Spinal cord (tissue), 3 donors: ENCODE measurements around a stretch of chr20.

DNA sequence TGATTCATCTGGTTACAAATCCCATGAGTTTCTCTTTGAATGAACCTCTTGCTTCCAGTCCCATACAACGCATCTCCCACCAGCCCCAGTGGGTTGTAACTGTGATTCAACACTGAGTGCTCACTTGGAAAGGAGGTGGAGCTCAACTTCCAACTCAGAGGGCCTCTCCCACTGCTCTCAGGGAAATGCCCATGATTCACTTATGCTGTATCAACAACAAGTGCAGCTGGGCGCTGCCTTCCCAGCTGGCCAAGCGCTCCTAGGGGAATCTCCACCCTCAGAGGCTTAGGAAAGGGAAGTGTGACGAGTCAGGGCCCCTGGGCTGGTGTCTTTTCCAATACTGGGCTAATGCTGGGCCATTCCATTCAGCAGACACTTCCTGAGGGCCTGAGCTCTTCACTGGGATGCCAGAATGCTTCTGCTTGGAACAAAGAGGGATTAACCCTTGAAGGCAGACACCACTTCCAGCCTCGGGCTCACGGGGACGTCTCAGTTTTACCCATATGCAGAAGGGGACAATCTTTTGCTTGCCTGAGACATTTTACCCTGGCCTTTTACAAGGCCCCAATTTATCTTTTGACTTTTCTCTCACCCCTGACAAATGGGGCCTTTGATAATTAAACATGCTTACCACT, 8.1 kb upstream of the OCSTAMP start:
- PRO-cap, result no peak
- RAMPAGE, long total RNA, result no peak

GRCh38 chr20:46708178-46708621, 1.2 kb upstream of the SLC2A10 start:
- PRO-cap, result no peak
- RAMPAGE, long total RNA, result no peak

GRCh38 chr20:46928559-46929182, 34.0 kb downstream of the EYA2 start:
- PRO-cap, result no peak
- RAMPAGE, long total RNA, result no peak

- PRO-cap, result no peak
- RAMPAGE, long total RNA, result no peak
Measured at GRCh38 chr20:46989945-46990217, 95.2 kb downstream of the EYA2 start.

DNA sequence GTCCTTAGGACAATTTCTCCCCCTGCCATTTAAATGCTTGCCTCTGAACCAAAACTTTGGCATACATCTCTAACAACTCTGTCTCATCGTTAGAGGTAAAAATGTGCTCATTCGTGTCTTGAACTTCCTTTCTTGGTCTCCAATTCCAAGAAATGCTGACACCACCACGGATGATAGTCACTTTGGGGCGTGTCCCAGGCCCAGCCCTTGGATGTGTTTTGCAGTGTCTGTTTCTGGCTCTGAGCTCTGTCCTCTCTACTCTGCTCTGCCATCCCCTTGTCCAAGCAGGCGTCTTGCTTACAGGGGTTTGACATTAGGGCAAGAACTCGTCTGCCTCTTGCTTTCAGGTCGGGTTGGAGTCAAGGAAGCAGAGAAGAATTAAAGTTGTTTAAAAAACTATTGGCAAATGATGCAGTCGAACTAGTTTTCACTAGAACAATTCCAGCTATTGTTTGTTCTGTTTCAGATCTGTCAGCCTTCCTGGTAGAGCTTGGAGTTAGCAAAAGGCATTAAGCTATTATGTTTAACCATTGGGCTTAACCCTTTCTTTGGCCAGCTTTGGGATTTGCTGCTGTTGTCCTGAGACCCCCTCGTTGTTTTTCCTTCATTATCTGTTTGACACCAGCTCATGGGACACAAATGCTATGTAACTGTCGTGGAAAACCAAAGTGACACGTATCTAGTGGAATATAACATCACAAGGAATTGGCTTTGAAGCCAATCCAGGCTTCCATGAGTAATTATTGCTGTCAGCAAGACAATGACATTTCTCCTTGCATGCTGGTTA, 95.8 kb downstream of the EYA2 start:
- PRO-cap, result no peak
- RAMPAGE, long total RNA, result no peak

DNA sequence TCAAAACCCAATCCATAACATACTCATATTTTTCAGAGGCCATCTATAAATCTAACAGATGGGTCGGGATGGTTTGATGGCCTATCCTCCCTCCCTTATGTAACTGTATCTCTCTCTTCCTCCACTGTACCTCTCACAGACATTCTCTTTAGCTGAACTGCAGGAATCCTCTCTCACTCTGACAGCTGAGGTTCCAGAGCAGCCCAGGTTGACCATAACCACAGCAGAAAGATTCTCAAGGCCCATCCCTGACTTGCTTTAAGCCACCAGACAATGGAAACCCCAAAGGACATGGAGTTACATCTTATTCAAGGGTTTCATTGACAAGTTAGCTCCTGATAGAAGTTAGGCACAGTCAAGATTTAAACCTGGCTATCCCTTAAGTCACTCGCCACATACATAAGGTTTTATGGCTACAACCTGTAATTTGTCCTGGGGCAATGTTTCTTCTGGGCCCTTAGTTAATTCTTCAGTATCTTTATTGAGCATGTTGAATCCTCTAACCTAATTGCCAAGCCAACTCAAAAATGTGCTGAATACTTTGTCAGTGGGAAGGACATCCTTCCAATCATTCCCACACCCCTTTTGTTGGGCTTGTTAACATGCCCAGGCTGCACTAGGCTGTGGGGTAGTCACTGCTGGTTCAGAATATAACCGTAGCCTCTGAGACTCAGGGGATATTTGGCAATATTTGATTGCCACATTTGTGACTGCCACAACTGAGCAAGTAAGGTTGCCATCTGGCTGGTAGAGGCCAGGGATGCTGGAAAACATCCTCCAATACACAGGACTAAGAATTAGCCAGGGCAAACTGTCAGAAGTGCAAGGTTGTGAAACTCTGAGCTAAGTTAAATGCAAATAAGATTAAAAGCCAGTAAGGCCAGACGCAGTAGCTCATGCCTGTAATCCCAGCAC, 112.3 kb downstream of the ZMYND8 start:
- PRO-cap, result no peak
- RAMPAGE, long total RNA, result no peak

DNA sequence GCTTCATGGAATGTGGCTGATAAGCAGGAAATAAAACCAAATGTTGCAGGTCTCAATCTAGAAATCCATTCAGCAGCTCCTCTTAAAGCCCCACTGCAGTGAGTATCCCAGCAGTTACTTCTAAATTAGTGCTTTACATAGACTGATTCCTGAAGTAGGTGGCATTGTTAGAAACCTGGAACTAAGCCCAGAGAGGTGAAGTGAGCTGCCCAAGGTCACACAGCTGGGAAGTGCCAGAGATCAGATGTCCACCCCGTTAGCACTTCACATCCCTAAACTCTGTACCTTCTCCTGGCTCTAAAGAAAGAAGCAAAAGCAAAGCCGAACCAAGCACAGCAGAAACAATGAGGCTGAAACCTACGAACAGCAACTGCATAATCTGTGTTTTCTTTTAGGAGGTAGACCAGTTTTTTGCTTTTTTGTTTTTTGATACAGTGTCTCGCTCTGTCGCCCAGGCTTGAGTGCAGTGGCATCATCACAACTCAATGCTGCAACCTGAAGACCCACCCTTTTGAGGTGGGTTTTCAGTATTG, 3.0 kb upstream of the ZMYND8 start:
- PRO-cap, result no peak
- RAMPAGE, long total RNA, result no peak

GRCh38 chr20:47360164-47361428, 4.1 kb upstream of the ZMYND8 start:
- PRO-cap, result no peak
- RAMPAGE, long total RNA, result no peak

GRCh38 chr20:47672010-47672680, 113.1 kb downstream of the SULF2 start:
- PRO-cap, result no peak
- RAMPAGE, long total RNA, result no peak

DNA sequence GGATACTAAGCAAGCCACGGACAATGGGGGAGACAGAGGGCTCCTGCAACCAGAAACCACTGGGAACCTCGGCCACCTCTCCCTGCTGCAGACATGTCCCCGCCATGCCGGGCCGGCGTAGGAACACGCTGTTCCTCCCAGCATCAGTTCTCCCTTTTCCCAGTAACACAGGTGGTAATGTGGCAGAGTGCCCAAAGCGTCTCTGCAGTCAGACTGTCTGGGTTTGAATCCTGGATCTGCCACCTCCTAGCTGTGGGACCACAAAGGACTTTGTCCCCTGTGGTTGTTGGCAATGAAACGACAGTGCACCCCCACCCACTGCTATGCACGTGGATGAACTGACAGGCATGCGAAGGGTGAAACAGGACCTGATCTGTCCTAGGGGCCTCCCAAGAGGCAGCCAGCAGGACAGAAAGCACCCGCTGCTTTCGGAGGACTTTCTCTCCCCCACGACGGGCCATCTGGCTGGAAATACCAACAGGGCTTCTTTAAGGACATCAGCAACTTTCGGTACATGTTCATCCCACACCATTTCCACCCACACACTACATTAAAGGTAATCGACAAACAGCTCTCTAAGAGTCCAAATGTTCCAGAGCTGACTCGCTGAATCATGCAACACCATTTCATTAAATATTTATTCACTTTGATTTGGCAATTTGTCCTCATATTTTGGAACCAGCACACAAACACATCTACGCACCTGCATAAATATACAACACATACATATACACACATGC, 74.0 kb downstream of the SULF2 start:
- PRO-cap, result no peak
- RAMPAGE, long total RNA, result no peak

- PRO-cap, result no peak
- RAMPAGE, long total RNA, result no peak
Measured at GRCh38 chr20:47797048-47797463, 11.8 kb upstream of the SULF2 start.

GRCh38 chr20:48648432-48648999, 179.3 kb downstream of the PREX1 start:
- PRO-cap, result no peak
- RAMPAGE, long total RNA, result no peak

DNA sequence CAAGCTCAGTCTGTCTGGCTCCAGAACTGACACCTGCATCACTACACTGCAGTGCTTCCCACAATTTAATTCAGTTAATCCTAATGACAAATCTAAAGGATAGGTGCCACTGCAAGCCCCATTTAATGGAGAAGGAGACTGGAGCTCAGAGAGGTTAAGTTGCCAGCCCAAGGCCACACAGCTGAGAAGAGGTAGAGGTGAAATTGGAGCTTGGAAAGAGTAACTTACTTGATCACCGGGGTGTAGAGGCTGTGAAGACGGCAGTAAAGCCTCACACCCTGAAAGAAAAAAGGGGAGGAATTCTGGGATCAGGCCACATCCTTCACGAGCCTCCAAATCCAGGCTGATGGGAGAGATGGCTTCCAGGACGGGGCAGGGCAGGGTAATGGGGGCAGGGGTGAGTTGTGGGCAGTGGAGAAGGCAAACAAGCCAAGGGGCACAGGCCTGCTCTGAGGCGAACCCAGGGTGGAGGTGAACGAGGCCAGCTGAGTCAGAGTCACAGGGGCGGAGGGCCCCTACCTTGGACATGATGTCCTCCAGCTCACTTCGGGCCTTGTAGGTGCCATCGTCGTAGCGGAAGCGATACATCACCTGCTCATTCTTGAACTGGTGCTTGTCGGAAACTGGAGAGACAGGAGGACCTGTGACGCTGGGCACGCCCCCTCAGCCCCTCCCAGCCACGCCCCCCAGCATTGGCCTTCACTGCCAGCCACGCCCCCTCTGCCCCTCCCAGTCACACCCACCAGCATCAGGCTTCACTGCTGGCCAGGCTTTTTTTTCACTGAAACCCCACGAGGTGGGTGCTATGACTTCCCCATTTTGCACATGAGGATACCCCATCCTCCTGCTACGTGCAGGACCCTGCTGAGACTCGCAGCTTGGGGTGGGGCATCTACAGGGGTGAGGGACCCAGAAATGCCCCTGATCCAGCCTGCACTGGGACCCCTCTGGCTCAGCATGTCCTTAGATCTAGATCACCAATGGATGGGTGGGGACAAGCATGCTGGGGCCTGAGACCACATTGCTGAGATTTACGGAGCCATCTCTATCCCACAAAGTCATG, 148.3 kb downstream of the PREX1 start:
- PRO-cap, result no peak
- RAMPAGE, long total RNA, result no peak

- PRO-cap, result no peak
- RAMPAGE, long total RNA, result no peak
Measured at GRCh38 chr20:48722765-48723239, 105.0 kb downstream of the PREX1 start.

GRCh38 chr20:48724990-48726207, 102.4 kb downstream of the PREX1 start:
- PRO-cap, result no peak
- RAMPAGE, long total RNA, result no peak

- PRO-cap, result no peak
- RAMPAGE, long total RNA, result no peak
Measured at GRCh38 chr20:48730982-48731343, 96.8 kb downstream of the PREX1 start.

DNA sequence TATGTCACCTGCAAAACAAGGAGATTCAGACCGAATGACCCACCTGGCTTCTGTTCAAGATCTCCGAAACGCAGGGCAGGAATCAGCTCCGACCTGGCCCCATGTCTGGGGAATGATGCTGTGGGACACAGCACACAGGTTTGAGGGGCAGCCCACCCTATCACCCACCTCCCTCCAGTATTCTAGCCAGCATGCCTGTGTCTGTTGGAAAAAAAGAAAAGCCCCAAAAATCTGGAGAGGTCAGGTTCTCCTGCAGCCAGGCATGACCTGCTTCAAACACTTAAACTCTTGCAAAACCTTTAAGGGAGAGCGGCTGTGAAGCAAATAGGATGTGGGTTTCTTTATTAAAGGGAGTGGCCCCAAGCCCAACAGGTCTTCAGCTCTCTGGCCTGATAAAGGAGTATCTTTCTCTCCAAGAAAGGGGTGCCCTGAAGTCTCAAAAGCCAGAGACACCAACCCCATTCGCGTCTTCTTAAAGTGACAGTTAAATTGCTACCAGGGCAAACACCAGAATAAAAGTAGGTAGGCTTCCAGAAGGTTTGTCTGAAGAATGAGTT, 6.4 kb downstream of the PREX1 start:
- PRO-cap, result no peak
- RAMPAGE, long total RNA, result no peak

DNA sequence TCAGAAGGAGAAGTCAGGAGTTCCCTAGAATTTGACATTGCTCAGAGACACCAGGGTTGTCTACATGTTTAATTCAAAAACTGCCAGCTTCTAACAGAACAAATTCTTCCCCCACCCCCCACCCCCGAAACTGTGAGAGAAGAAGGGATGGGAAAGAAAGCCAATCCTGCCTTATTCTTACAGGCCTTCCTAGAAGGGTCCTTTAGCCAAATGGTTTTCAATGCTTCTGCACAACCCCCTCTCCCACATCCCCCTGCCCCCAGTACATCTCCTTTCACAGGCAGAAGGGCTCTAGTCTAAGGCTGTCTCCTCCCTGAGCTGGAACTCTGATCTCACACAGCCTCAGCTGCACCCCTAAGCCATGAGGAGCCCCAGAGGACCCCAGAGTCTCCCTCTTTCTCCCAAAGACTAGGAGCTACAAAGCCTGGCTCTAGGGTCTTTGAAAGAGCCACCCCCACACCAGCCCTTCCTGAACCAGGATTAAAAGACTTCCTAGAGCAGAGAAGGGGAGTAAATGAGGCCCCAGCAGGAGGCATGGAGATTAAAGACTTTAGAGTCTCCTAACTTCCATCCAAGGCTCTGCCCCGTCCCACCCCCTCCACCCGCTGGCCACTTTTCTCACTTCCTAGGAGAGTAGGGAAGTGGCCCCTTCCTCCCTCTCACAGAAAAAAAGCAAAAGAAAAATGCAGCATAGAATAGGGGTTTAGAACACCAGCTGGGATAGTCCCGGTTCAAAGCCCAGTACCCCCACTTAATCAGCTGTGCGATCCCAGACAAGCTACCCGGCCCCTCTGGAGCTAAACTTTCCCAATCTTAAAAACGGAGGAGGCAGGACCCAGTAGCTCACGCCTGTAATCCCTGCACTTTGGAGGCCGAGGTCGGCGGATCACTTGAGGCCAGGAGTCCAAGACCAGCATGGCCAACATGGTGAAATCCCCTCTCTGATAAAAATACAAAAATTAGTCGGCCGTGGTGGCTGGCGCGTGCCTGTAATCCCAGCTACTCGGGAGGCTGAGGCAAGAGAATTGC, 1.7 kb downstream of the PREX1 start:
- PRO-cap, result no peak
- RAMPAGE, long total RNA, result no peak

GRCh38 chr20:48832106-48832698, 4.4 kb upstream of the PREX1 start:
- PRO-cap, result no peak
- RAMPAGE, long total RNA, result no peak

GRCh38 chr20:48846199-48847342, 18.8 kb upstream of the PREX1 start:
- PRO-cap, result no peak
- RAMPAGE, long total RNA, result no peak